Calu3 (cell line): ENCODE data around the gene FGF9.

DNA sequence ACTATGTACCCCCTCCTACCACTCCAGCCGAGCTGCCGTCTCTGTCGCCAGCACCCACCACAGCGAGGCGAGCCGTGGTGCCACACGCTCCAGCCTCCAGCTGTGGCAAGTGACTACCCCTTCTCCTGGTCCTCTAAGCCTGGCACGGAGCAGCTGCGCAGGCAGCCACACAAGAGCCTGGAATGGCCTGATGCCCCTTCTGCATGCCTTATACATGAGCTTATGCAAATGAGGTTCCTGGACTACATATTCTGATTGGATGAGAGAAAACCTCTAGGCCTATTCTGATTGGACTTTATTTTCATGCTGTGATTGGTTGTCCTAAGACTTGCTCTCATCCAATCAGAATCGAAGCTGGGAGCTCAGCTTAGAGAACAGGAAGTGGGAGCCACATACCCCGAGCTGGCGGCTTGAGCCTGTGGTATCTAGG, 276.5 kb downstream of the TUBA3C start:
- PRO-cap: no peak

- PRO-cap: no peak
These were observed 52.6 kb downstream of the MPHOSPH8 start for GRCh38 chr13:19685753-19686672.

- PRO-cap: no peak
These were observed 68.4 kb downstream of the PSPC1 start for GRCh38 chr13:19714187-19714912.

DNA sequence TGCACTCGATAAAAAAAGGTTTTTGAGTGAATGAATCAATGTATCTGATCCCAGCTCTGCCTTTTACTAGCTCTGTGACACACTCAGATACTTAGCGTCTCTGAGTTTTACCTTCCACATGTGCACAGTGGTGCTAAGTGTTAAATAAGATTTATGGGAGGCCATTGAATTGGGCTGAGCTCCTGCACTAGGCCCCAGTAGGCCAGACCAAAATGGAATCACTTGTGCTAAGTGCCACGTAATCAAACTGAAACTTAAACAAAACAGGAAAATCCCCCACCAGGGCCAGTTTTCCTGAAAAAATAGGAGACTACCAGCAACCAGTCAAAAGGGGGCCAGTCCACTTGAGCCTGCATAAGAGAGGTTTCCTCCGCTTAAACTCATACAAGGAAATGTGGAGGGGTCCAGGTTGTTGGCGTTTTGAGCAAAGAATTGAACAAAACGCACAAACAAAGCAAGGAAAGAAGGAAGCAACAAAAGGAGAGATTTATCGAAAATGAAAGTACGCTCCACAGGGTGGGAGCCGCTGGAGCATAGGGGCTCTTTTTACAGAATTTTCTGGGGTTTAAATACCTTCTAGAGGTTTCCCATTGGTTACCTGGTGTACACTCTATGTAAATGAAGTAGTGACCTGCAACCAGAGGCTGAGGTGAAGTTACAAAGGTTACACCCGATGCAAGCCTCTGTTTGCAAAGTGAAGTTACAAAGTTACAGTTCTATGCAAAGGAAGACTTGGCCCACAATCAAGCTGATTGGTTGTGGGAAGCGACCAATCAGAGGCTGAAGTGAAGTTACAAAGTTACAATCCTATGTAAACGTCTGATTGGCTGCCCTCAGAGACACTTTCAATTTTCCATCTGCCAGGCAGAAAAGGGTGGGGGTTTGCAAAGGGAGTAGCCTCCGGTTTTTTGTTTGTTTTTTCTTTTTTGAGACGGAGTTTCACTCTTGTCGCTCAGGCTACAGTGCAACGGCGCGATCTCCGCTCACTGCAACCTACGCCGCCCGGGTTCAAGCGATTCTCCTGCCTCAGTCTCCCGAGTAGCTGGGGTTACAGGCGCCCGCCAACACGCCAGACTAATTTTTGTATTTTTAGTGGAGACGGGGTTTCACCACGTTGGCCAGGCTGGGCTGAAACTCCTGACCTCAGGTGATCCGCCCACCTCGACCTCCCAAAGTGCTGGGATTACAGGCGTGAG, 40.5 kb downstream of the GJA3 start:
- PRO-cap: unidirectional peak, minus-strand start at position 422 of the sequence; bidirectional peak, plus-strand start at position 950 of the sequence, minus-strand start at position 542 of the sequence

- PRO-cap: no peak
These were observed 34.3 kb downstream of the GJA3 start for GRCh38 chr13:20126528-20126894.

GRCh38 chr13:20128672-20129005, 32.2 kb downstream of the GJA3 start:
- PRO-cap: unidirectional peak, minus-strand start at chr13:20128770

DNA sequence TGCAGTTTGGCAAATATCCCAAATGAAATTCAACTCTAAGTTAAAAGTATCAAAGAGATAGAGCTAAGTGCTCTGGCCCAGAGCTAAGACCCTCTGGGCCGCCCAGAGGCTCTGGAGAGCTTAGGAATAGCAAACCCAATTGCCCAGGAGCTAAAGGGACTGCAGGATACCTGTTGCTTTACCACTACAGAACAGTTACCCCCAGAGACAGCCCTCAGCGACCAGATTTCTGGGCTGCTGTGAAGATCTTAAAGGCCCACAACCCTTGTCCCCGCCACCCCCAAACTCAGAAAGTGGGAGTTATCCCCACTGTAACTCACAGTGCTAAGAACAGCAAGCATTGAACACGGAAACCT, 19.4 kb downstream of the GJA3 start:
- PRO-cap: no peak

DNA sequence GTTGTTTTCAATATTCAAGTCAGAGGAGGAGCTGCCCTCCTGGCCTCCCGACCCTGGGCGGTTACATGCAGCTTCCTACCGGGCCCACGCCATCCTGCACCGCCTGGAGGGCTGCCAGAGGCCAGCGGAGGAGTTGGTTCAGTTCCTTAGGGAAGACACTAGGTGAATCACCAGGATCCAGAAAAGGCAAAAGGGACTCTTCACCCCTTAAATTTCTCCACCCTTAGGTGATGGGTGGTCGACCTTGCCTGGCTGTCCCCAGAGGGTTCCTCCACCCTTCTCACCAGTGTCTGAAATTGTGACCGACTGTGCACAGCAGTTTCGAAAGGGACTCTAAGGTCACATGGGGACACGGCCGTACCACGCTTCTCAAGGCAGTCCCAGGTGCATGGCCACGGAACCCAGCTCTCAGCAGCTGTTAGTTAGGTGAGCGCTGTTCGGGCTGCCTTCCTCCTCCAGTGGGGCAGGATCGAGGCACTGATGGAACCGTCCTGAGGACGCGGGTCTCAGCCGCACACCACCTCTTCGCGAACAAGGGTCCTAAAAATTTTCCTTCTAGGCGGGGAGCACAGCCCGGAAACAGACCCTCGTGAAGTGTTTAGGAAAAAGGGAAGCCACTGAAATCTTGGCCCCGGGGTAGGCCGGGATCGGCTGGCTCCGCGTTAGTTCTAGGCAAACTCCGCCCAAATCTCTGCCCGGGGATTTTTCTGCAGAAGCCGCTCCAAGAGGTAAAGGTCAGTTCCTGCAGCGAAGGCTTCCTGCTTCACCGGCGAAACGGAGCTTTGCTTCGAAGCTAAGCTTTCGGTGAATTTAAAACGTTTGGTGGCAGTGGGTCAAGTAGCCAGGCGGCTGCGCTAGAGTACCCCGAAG, 903 bp downstream of the GJB2 start:
- PRO-cap: bidirectional peak, plus-strand start at position 738 of the sequence, minus-strand start at position 679 of the sequence

GRCh38 chr13:20193839-20194532, 1.2 kb upstream of the GJB2 start:
- PRO-cap: no peak

DNA sequence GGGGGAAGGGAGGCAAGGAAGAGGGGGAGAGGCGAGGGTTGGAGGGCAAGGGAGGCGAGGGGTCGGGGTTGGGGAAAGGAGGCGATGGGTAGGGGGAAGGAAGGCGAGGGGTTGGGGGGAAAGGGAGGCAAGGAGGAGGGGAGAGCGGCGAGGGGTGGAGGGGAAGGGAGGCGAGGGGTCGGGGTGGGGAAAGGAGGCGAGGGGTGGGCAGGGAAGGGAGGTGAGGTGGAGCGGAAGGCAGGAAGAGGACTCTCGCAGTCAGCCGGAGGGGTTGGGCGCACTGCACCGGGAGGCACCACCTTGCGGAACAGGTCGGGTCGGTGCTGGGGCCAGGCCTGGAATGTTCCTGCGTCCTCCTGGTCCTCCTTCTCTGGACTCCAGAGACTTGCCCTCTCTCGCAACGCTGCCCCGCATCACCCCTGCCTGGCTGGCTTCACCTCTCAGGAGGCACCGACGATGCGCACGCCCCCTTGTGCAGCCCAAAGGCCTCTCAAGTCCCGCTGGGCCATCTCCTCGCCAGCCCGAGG, 134.2 kb downstream of the CRYL1 start:
- PRO-cap: no peak

GRCh38 chr13:20405392-20406215, 120.1 kb downstream of the CRYL1 start:
- PRO-cap: no peak

DNA sequence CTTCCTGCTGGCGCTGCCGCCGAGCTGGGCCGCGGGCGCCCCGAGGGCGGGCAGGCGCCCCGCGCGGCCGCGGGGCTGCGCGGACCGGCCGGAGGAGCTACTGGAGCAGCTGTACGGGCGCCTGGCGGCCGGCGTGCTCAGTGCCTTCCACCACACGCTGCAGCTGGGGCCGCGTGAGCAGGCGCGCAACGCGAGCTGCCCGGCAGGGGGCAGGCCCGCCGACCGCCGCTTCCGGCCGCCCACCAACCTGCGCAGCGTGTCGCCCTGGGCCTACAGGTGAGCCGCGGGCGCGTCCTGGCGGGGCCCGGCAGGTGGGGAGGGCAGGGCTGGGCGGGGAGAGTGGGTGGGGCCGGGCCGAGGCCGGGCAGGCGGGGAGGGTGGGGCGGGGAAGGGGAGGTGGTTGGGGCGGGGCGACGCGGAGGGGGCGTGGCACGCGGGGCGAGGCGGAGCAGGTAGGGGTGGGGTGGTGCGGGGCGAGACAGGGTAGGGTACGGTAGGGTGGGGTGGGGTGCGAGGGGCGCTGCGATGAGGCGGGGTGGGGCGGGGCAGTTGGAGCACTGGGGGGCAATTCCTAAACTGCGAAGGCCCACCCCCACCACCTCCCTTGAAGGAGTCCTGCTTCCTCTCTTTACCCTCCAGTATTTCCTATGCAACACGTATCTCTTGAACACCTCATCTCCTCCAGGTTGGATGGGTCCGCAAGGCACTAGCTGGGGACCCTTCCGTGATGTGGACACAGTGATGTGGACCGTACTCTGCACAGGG, 699 bp downstream of the IL17D start:
- PRO-cap: bidirectional peak, plus-strand start at position 237 of the sequence, minus-strand start at position 165 of the sequence; bidirectional peak, plus-strand start at position 451 of the sequence, minus-strand start at position 274 of the sequence

GRCh38 chr13:20798000-20798483, 24.3 kb upstream of the EEF1AKMT1 start:
- PRO-cap: no peak

DNA sequence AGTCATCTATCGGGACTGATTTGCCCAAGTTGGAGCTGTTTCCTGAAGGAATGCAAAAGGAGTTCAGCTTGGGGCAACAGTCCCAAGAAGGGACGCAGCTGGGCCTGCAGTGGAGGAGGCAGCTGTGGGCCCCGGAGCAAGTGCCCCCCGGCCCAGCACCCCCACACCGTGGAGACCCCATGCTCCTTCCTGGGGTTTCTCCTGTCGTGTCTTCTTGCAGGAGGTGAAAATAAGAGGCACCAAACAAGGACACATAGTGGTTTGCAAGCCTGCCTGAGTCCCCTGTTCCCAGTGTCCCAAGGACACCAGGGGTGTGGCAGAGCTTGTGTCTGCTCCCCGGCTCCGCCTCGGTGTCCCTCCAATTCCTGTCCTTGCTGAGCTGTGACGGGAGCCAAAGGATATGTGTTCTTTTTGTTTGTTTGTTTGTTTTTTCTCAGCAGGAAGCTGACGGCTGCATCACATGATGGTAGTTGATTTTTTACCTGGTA, 50.6 kb upstream of the XPO4 start:
- PRO-cap: no peak

DNA sequence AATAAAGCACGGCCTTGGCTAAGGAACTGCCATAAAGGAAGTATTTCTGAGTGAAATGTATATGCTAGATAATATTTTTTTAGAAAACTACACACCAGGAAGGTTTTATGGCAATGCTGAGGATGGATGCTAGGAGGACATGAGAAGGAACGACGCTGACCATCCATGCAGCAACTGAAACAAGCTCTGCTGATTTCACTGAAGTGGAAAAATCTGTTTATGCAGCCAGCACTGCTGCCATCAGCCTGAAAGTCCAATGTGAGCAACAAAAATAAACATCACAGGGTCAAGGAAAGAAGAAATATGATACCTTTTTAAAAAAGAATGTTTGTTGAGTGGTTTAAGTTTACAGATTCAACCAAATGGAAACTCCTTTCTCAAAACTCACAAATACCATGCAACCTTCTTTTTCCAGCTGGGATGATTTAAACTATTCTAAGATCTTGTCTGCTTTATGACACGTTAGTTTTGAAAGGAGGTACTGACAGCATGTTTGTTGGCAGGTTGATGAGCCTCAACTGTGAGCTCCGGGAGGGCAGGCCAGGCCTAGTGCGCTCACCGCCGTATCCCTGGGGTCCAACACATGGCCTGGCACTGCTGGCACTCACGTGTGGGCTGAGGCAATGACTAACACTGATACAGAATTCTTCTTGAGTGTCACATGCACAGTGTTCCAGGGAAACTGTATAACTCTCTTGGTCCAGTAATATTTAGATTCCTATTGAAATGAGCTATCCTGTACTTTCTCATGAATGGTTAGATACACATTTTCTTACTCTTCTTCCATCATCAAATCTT, 46.7 kb downstream of the LATS2 start:
- PRO-cap: no peak

- PRO-cap: no peak
These were observed 18.5 kb upstream of the LATS2 start for GRCh38 chr13:21079743-21080460.

- PRO-cap: no peak
These were observed 3.8 kb downstream of the SAP18 start for GRCh38 chr13:21143769-21143968.

DNA sequence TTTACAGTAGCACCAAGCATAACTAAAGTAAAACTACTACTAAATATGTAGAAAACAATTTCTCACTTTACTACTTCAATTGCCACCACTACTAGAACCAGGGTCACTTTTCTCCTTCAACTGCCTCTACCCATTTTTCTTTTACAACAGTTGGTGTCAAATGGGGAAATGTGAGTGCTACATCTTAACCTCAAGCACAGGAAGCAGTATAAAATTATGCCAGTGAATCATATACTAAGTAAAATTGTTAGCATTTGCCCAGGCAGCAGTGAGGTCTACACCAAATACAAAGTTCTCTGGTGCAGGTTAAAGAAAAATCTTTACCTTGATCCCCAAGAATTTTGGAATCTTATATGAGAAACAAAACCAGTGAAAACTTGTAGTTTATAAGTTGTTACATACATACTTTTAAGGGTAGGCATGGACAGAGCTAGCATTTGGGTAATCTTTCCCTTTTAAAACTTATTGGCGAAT, 24.0 kb downstream of the MICU2 start:
- PRO-cap: no peak

DNA sequence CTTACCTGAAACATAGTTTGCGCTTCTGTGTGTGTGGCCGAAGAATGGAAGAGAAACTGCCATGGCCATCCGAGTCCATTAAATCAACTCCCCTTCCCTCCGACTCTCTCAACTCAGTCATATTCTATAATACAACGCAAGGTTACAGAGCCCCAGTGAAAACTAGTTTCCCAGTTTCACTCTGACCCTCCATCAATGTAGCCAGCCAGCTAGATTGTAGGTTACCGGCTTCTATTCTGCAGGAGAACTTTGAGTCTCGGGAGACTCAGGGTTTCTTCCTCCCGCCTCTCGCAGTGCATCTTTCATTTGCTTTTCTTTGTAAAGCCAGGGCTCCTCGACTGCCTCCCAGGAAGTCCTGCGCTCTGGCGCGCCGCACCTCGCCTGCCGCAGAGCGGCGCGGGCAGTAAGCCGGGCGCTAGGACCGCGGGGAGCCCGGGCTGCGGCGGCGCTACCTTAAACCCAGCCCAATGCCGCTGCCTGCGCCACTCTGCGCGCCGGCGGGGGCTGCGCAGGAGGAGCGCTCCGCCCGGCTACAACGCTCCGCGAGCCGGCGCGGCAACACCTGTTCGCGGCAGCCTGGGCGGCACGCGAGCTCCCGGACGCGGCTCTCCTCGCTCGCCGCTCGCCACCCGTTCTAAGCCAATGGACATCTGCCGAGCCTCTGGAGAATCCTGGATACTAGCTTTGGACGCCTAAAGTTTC, at the start of gene FGF9:
TSS of gene FGF9 (plus strand) at position 482 of the 702 bp plus-strand sequence.
- PRO-cap: unidirectional peak, plus-strand start at position 485 of the sequence

GRCh38 chr13:22210764-22211082, 539.9 kb downstream of the FGF9 start:
- PRO-cap: no peak